AG10803 (cell line): ENCODE data around the genes PAQR3 and NAA11.

- RRBS, result no CpG with 5 or more reads among the region's 4 CpGs
Observed at GRCh38 chr4:77019131-77019408, 56.7 kb downstream of the CCNI start.

GRCh38 chr4:77022665-77023338 lies 53.0 kb downstream of the CCNI start:
- RRBS, result no CpG with 5 or more reads among the region's 3 CpGs

DNA sequence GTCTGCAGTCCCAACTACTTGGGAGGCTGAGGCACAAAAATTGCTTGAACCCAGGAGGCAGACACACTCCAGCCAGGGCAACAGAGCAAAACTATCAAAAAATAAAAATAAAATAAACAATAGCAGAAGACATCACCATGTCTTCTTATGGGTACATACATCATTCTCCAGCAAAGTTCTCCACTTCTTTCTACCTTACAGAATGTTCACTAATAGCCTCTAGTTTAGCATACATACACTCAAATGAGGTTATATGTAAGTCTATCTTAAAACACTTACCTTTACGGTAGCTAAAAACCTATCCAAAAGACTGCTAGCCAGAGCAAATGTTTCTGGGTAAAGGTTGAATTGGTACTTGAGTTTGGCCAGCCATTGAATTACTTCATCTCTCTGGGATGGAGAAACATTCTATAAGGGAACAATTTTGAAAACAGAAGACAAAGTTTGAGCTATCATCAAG lies 17.5 kb downstream of the CCNI start:
- RRBS, result no CpG with 5 or more reads among the region's 1 CpG

DNA sequence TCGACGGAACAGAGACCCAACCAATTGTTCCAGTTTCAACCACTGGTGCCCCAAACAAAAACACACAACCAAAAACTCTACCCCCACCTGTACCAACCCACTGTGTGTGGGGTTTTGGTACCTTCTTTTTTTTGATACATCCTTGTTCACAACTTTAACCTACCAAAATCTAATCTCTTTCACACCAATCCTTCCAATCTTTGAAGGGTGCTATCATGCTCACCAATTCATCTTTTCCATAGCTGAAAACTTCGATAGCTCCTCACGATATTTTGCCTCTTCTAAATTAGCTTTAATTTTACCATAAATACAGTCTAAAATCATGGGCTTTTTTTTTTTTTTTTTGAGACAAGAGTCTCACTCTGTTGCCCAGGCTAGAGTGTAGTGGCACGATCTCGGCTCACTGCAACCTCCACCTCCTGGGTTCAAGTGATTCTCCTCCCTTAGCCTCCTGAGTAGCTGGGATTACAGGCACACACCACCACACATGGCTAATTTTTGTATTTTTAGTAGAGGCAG lies 6.0 kb downstream of the CCNI start:
- RRBS, result no CpG with 5 or more reads among the region's 6 CpGs

DNA sequence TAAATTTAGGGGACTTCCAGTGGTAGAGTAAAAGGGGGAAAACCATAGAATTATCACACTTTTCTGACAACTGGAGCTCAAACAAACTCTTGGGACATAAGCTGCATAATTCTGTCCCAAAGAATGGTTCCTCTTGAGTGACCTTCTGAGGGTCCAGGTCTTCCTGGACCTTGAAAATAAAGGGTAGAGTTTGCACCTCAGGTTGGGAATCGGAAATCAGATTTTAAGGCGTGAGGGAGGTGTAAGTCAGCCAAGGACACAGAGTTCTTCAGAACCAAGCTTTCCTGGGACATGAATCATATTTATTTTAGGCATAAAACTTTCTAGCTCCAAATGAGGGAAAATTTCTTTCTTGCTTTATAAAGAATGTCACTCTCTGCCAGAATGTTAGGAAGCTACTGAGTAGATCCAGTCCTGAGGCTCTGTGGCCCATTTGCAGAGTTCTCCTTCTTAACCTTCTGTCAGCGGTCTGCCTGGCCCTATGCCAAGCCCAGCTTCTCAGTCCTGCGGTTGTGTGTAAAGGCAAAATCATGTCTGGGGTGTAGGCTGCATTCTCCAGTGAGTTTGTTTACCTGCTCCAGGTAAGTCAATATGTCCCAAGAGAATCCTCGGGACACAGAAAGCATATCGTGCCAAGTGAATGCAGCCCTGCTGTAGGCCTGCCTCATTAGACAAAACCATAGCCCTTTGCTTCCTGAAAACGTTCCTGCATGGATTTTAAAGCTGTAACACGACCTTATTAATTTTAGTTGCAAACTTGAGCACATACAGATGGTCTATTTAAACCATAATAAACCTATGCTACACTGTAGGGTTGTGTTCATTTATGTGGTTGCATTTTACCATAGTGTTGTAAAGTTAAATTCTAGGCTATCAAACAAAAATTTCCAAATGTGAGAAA lies 29.1 kb upstream of the CCNI start:
- RRBS, result no CpG with 5 or more reads among the region's 8 CpGs

- RRBS, result no CpG with 5 or more reads among the region's 8 CpGs
Observed at GRCh38 chr4:77698153-77698624, 92.6 kb downstream of the CXCL13 start.

DNA sequence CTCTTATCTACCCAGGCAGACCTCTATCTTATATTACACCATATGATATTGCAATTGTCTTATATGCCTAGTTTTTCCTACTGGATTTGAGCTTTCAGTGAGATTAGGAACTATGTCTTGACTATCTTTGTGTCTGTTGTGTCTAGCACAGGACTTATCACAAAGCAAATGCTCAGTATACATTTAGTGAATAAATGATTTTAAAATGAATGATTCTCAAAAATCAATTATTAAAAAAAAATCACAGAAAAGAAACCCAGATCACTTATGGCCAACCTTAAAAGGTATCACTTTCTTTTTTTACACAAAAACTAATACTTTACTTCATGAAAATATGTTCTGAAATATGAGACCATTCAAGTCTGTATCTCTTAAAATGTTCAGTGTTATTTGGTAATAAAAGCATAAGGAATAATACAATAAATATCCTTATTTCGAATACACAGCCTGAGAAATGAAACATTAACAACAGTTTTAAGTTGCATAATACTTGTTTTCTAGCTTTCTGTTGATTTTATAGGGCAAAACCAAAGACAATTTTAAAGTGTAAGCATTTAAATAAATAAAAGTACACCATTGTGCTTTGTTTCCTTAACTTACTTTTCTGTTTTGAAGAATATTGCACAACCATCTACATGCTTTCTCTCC lies 77.5 kb downstream of the CNOT6L start:
- RRBS, result no CpG with 5 or more reads among the region's 1 CpG

DNA sequence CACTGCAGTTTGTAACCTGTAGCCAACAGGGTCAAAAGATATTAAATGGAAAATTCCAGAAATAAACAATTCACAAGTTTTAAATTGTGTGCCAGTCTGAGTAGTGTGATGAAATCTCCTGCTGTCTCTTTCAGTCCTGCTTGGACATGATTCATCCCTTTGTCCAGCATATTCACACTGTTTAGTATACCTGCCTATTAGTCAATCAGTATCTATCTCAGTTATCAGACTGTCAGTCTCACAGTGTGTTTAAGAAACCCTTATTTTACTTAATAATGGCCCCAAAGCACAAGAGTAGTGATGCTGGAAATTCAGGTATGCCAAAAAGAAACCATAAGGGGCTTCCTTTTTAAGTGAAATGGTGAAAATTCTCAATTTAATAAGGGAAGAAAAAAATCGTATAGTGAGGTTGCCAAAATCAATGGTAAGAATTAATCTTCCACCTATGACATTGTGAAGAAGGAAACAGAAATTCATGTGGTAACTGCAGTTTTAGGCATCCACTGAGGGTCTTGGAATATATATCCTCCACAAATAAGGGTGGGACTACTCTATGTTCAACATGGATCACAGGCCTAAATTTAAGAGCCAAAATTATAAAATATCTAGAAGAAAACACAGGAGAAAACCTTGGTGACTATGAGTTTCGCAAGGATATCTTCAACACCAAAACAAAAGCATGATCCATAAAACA lies 21.7 kb downstream of the CNOT6L start:
- RRBS, result no CpG with 5 or more reads among the region's 2 CpGs

DNA sequence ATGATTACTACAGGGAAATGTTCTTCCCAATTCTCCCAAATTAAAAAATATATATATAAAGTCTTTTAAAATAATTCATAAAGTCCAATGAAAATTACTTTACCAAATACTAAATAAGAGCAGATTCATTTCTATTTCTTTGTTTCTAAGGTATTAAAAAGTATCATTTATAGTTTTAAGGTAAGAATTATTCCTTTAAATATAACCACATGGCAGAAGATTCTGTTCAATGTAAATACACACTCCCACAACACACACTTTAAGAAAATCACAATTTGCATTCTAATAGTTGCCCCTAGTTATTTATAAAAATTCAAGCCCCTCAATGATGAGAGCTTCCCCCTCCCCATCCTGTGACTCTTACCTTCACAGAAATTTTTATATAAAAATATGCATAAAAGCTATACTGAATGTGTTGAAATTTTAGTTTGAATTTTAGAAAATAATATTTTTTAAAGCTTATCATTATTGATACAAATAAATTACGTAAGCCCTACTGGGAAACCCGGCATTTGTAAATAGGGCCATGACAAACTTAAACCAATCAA lies 2.9 kb downstream of the CNOT6L start:
- RRBS, result no CpG with 5 or more reads among the region's 2 CpGs

DNA sequence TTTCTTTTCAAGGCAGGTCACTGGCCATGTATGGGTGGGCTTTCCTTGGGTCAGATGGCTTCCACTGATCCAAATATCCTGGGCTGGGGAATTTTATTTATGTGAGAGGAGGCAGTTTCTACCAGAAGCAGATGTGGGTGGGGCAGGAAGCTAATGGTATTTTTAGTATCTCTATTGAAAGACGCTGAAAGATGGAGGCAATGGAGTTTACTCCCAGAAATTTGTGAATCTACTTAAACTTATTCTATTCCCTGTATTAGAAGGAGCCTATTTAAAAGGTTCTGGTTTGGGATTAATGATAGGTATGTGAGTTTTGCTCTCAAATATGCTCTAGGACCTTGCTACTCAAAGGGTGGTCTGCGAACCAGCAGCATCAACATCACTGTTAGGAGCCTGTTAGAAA lies 5.4 kb upstream of the MRPL1 start:
- RRBS, result no CpG with 5 or more reads among the region's 2 CpGs

DNA sequence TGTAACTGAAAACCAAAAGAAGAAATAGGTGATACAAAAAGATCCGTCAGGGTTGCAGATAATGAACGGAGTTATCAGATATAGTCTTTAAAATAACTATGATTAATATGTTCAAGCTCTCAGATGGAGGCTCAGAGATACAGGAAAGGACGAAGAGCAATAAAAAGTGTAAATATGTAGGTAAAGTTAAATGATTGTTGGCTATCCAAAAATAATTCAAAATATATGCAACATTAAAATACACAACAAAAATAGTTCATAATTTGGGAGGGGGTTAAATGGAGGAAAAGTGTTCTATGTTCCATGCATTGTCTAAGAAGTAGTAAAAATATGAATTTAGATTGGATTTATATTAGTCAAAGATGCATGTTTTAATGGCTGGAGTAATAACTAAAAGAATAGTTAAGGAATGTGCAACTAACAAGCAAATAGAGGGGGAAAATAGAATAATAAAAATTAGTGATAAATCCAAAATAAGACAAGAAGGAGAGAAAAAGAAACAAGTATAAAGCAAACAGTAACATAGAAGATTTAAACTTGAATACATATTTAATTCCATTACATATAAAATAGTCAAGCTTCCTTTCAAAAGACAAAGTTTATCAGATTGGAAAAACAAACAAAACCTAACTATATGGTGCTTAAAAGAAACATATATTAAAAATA lies 85.5 kb downstream of the FRAS1 start:
- RRBS, result no CpG with 5 or more reads among the region's 3 CpGs

DNA sequence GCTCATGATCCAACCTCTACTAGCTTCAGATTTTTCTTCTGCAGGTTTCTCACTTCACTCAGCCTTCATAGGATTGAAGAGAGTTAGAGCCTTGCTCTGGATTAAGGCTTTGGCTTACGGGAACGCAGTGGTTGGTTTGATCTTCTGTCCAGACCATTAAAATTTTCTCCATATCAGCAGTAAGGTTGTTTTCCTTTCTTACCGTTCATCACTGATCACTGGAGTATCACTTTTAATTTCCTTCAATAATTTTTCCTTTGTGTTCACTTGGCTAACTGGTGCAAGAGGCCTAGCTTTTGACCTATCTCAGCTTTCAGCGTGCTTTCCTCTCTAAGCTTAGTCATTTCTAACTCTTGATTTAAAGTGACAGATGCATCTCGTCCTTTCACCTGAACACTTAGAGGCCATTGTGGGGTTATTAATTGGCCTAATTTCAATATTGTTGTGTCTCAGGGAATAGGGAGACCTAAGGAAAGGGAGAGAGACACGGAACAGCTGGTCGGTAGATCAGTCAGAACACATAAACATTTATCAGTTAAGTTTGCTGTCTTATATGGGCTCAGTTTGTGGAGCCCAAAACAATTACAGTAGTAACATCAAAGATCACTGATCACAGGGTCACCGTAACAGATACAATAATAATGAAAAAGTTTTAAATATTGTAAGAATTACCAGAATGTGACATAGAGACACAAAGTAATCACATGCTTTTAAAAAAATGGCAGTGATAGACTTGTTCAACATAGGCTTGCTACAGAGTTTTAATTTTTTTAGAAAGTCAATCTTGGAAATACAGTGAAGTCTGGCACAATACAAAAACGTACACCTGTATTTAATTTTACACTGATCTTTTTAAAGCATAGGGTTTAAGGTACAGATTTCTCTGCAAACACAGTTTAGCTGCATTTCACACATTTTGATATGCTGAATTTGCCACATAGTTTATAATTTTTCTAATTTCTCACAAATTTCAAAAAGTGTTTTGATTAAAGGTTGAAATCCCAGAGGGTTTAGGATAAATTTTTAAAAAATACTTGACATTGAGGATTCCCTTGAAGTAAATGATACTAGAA lies 44.4 kb downstream of the PAQR3 start:
- RRBS, result no CpG with 5 or more reads among the region's 9 CpGs

GRCh38 chr4:78938756-78939768 lies at the start of gene PAQR3:
PAQR3 (minus strand) TSS chr4:78939438.
- RRBS, result 2% methylated on average over 32 of the region's 83 CpGs

DNA sequence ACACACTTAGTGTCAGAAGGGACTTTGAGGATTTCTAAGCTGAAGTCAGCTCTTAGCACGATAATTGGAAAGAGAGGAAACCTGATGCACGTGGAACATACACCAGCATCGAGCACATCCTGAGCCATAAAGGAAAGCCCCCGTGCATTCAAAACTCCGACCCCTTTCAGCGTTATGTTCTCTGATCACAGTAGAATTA lies 430 bp upstream of the PAQR3 start:
- RRBS, result no CpG with 5 or more reads among the region's 6 CpGs

DNA sequence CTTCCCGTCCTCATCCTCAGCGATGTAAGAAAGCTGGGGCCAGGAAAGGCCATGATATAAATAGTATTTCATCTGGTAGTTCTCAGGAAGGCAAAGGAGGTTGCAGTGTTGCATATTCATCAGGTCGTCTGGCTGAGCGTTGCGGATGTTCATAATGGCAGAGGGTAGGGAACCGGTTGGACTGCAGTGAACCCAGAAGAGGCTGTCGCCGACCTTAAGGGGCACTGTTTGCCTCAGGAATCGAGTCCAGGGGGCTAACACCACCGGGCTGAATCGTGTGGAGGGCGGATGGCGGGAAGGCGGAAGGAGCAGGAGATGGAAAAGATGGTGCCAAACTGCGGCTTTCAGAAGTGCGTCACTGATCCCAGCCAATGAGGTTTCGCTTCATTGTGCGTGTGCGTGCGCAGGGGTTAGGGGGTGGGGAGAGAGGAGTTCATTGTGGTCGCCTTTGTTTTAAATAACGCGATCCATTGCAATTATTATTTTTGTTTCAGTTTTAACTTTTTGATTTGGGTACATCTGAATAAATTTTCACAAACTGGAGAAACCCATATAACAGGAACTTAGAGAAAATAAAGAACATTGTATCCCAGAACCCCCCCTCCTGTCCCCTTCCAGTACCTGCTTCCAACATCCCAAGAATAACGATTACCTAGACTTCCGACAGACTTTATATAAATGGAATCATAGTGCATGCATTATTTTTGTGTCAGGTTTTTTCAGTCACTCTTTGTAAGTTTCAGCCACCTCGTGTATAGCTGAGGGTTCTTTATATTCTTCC lies at the start of gene NAA11:
Gene NAA11, minus strand, starts transcription at position 337 of the 781 bp plus-strand sequence.
- RRBS, result 53% methylated on average over 4 of the region's 26 CpGs

DNA sequence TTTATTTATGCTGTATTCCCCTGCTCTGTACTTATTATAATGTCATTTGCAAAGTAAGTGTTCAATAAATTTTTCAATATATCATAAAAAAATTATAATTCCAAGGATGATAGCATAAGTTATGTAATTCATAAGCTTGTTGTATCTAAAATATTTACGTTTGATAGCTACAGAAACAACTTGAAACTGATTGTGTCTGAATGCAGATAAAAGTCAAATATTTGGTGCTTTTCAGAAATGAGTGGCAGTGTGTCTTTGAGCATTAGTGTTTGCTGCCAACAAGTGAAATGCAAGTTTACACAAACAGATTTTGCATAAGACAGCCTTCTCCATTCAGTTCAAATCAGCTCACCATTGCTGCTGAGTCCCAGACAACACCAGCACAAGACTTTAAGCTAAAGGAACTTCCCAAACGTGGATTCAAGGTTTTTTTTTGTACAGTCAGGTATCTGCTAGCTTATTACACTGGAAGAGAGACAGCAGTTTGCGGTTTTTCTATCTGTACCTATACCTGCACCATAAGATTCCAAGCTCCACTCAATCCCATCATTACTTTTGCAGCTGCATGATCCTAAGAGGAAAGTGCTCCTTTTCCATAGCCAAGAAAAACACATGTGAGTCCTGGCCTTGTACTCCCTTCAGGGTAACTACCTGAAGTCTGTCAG lies 15.1 kb downstream of the ANTXR2 start:
- RRBS, result no CpG with 5 or more reads among the region's 3 CpGs

GRCh38 chr4:80071269-80071845 lies 1.7 kb downstream of the ANTXR2 start:
- RRBS, result no CpG with 5 or more reads among the region's 6 CpGs

DNA sequence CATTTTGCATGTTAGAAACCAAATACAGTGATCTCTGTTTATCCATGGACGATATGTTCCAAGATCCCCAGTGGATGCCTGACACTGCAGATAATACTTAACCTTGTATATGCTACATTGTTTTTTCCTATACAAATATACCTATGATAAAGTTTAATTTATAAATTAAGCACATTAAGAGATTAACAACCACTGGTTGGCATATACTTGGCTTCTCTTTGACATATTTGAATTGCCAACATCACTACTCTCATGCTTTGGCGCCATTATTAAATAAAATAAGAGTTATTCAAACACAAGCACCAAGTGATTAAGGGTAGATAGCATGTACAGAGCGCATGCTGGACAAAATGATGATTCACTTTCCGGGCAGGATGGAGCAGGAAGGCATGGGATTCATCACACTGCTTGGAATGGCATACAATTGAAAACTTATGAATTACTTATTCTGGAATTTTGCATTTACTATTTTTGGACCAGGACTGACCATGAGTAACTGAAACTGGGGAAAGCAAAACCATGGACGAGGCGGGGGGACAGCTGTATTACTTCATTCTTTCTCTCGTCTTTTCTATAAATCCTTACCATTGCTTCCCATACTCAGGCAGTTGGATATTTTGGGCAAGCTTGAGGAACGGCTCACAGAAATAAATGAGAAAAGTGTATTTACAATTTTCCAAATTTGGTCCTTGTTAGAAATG lies 28.5 kb upstream of the FGF5 start:
- RRBS, result no CpG with 5 or more reads among the region's 8 CpGs